Esophagus muscularis mucosa (tissue), 4 donors: ENCODE measurements around a stretch of chr2.

- PRO-cap, result no peak
- RAMPAGE, long total RNA, 4 experiments, result no peak in any of the 4 experiments
Observed at GRCh38 chr2:169583887-169584184, 315 bp upstream of the PPIG start.

DNA sequence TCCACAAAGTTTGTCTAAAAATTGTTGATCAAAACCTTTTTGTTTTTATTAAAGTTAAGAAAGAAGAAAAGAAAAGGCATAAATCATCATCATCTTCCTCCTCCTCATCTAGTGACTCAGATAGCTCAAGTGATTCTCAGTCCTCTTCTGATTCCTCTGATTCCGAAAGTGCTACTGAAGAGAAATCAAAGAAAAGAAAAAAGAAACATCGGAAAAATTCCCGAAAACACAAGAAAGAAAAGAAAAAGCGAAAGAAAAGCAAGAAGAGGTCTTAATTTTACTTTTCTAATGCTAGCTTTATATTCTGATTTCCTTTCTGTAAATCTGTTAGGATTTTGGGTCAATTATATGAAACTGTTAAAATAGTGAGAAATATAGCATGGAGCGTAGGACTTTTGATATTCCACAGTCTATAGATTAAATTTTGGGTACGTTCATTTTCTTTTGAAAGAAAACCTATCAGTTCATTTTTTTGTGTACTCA is 46.6 kb downstream of the PPIG start:
- PRO-cap, result no peak
- RAMPAGE, long total RNA, 4 experiments, result no peak in any of the 4 experiments

GRCh38 chr2:169649161-169649556 is 45.0 kb downstream of the CFAP210 start:
- PRO-cap, result no peak
- RAMPAGE, long total RNA, 4 experiments, result no peak in any of the 4 experiments

GRCh38 chr2:169806786-169807367 is 8.2 kb downstream of the SSB start:
- PRO-cap, result no peak
- RAMPAGE, long total RNA, 4 experiments, result no peak in any of the 4 experiments

DNA sequence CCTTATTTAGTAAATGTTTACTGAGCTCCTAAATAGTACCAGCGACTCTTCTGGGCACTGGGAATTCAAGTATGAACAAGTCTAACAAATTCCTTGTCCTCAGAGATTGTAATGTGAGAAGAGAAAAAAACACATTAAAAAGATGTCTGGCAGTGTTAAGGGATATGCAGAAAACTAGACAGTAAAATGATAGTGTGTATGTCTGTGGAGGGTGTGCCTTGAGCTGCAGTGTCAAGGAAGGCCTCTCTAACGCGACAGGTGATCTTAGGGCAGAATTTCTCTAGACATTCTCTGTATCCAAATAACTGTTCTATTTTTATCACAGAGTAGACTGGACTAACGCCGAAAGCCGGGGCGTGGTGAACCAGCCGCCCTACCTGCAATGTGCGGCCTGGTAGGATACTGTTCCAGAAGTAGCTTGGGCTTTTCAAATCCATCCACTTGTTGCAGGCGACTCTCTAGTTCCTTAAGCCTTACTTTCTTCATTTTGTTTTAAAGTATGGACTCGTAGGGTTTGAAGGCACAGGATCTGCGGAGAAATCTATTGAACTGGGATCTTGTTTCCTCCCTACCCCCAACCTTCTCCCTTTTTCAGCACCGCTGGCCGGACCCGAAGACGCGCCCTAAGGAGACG is 476 bp downstream of the METTL5 start:
- PRO-cap, result no peak
- RAMPAGE, long total RNA, 4 experiments, result no peak in any of the 4 experiments

GRCh38 chr2:169949368-169950035 is 122.2 kb downstream of the UBR3 start:
- PRO-cap, result no peak
- RAMPAGE, long total RNA, 4 experiments, result start-site peak on the plus strand in 1 of 4 experiments, at chr2:169949735-169950039 at its widest, 24 reads per replicate

DNA sequence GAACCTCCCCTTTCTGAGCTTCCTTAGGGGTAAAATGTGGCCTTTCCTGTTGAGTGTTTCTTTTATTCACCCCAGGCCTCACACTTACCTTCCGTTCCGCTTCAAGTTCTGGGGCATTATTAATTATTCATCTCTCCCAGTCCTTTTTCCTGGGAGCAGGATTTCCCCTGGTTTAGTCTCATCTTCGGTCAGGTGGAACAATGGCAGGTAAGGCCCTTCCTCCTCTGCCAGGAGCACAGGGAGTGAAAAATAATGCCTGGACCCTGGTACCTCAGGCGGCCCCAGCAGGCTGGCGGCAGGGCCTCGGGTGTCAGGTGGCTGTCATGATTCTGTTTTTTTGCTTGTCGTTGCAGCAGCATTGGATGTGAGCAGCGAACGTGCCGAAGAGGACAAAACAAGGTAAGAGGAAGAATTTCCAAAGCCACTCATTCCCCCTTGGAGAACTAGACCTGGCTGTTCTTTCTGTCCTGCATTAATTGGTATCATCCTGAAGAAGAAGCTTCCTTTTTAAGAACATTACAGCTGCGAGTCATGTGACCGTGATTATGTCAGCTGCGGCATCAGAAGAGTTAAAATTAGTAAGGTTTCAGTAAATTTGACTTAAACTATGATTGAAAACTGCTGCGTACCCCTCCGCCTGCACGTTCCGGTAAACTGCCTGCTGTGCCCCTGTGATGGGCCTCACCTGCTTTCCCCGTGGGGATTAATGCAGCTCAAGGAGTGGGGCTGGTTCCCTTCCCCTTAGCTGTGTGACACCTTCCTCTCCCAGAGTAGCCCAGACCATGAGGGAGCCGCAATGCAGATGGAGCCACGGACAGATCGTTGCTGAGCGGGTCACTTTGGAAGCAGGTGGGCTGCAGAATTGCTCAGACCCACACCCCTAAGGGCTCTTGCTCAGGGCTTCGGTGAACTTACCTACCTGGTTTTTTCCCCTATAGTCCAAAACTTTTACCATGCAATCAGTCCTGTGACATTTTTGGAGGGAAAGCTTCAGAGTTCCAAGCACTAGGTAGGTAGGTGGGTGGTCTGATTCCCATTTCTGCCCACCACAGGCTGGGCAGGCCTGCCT is 36.2 kb upstream of the MYO3B start:
- PRO-cap, result no peak
- RAMPAGE, long total RNA, 4 experiments, result no peak in any of the 4 experiments

- PRO-cap, result no peak
- RAMPAGE, long total RNA, 4 experiments, result no peak in any of the 4 experiments
Observed at GRCh38 chr2:170965990-170967159, 37.3 kb downstream of the GORASP2 start.

GRCh38 chr2:171086429-171087149 is 74.1 kb downstream of the TLK1 start:
- PRO-cap, result no peak
- RAMPAGE, long total RNA, 4 experiments, result no peak in any of the 4 experiments

- PRO-cap, result bidirectional peak, plus-strand start at chr2:171161084, minus-strand start at chr2:171160837; bidirectional peak, plus-strand start at chr2:171161277, minus-strand start at chr2:171161181
- RAMPAGE, long total RNA, 4 experiments, result no peak in any of the 4 experiments
Observed at GRCh38 chr2:171160986-171161657, 429 bp upstream of the TLK1 start.

DNA sequence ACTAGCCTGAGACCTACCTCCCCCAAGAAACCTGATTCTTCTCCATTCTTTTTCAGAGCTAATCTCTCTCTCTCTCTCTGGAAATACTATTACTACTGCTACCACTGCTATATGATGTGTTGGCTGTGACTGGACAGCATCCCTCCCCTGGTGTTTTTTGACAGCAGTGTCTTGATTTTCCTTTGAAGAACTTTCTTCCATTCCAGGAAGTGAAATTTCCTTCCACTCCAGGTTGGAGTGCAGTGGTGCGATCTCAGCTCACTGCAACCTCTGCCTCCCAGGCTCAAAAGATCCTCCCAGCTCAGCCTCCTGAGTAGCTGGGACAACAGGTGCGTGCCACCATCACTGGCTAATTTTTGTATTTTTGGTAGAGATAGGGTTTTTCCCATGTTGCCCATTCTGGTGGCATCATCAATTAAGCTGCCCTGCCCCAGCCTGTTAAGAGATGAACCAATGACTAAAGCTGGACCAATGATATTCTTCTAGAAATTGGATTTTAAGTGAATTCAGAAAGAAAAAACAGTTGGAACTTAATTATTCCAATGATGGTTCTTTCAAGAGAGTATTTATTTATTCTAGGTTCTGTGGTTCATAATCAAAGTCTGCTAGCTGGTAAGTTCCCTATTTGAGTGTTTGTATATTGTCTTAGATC is 112.6 kb downstream of the METTL8 start:
- PRO-cap, result no peak
- RAMPAGE, long total RNA, 4 experiments, result no peak in any of the 4 experiments

- PRO-cap, result no peak
- RAMPAGE, long total RNA, 4 experiments, result no peak in any of the 4 experiments
Observed at GRCh38 chr2:171391718-171392275, 42.0 kb downstream of the METTL8 start.

GRCh38 chr2:171432882-171433630 is 734 bp downstream of the METTL8 start:
- PRO-cap, result no peak
- RAMPAGE, long total RNA, 4 experiments, result no peak in any of the 4 experiments

DNA sequence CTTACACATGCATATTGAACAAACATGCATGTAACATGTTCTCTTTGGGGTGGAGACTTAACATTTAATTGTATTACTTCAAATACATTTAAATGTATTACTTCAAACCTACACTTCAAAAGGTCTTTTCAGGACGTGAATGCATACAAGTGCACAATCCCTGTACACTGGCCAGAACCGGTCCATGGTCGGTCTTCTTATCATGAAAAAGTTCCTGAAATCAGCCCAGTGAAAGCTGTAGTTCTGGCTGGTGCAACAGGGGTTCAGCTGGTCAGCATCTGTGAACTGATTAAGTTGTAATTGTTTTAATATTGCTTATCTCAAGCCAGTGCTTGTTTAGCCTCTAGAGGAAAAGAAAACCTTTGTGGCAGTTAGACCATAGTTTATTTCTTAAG is 940 bp upstream of the CYBRD1 start:
- PRO-cap, result no peak
- RAMPAGE, long total RNA, 4 experiments, result no peak in any of the 4 experiments

- PRO-cap, result bidirectional peak, plus-strand start at chr2:171523228, minus-strand start at chr2:171522918
- RAMPAGE, long total RNA, 4 experiments, result no peak in any of the 4 experiments
Observed at GRCh38 chr2:171522799-171523277, 564 bp downstream of the CYBRD1 start.

DNA sequence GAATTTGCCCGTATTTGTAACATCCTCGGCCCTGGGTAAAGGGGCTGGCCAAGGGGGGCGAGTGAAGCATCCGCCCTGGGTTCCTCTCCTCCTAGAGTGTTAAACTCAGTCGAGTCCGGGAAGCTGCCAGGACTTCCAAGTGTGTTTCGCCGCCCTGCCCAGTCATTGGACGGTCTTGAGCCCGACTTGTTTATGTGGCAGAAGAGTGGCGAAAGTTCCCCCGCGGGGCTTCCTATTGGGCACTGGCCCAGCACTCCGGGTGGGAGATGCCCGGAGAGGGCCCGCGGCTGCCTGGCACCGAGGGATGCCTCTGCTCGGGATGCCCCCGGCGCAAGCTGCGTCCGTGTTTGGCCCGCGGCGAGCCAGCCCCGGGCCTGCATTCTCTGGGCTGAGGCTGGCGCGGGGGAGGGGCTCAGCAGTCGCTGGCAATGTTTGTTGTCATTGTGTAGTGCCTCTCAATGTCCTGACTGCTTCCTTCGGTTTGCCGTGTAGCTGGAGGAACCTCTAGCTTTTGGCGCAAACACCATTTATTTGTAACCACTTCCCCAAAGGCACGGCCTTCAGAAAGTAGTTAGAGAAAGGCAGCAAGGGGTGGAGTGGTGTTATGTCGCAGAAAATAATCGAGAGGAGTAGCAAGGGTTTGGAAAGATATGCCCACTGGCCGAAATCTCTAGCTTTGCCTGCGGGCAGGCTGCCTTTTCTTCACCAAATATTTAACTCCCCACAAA is 1.2 kb downstream of the CYBRD1 start:
- PRO-cap, result bidirectional peak, plus-strand start at position 161 of the sequence, minus-strand start at position 101 of the sequence; bidirectional peak, plus-strand start at position 563 of the sequence, minus-strand start at position 385 of the sequence; unidirectional peak, minus-strand start at position 622 of the sequence
- RAMPAGE, long total RNA, 4 experiments, result no peak in any of the 4 experiments

- PRO-cap, result no peak
- RAMPAGE, long total RNA, 4 experiments, result no peak in any of the 4 experiments
Observed at GRCh38 chr2:171553622-171554339, 31.5 kb downstream of the CYBRD1 start.

- PRO-cap, result no peak
- RAMPAGE, long total RNA, 4 experiments, result no peak in any of the 4 experiments
Observed at GRCh38 chr2:172305715-172305914, 121.8 kb upstream of the ITGA6 start.

GRCh38 chr2:172374328-172374614 is 53.1 kb upstream of the ITGA6 start:
- PRO-cap, result no peak
- RAMPAGE, long total RNA, 4 experiments, result no peak in any of the 4 experiments

DNA sequence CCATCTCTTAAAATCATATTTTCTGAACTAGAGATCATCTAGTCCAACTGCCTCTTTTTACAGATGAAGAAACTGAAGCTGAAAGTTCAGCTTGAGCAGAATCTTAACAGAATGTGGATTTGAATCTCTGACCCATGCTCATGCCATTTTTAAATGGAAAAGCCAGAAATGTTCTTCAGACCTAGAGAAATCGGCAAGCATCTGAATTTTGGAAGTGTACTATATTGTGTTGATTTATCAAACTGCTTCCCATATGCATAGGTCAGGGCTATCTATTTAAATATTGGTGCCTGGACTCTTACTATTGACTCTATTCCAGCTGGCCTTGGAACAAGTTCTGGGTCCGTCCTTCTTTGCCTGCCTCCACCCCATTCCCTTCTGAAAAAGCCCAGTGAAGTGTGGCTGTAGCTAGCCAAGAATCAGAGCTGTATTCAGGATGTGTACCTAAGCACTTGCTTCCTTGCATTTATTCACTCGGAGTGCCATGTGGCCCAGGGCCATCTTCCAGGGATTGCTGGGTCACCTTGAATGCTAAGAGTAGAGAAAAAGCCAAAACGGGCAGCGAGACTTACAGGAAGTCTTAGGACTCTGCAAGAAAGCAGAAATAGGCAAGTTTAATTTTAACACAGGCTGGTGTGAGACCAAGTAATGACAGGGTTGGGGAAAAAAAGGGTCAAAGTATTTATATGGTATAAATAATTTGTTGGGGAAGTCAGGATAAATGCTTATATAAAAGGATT is 4.0 kb downstream of the ITGA6 start:
- PRO-cap, result bidirectional peak, plus-strand start at position 544 of the sequence, minus-strand start at position 380 of the sequence
- RAMPAGE, long total RNA, 4 experiments, result no peak in any of the 4 experiments